Skin of body (tissue), 2 donors: ENCODE results near the gene ADAMTS17.

DNA sequence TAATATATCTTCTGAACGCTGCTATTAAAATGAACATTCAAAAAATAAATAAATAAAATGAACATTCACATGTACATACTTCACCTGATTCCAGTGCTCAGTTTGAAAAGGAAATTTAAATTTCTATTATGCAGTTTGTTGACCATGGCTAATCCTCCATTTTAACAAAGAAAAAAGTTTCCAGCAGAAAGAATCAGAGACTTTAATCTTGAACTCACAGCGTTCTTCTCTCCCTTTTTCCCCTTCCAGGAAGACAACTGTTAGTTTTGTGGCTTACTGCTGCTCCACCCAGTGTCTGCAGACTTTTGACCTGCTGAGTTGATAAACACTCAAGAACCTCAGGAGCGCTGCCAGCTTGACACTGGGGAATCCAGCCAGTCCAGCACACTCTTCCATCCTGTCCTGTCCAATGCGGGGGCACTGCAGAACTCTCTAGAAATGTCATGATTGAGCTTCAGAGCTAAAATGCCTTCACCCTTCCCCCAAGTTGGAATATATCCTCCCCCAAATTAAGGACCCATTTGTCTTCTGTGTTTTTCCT is 134.6 kb downstream of the LRRC28 start:
- RAMPAGE, long total RNA = no peak

DNA sequence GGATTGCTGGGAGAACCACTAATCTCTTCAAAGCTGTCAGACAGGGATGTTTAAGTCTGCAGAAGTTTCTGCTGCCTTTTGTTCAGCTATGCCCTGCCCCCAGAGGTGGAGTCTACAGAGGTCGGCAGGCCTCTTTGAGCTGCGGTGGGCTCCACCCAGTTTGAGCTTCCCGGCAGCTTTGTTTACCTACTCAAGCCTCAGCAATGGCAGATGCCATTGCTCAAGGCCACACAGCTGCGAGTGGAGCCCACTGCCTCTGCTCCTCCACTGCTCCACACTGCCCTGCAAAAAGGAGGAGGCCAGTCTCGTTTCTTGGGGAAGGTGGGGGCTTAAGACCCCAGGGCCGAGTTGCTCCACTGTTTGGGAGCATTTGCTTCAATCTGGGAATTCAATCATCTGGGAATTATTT is 144.7 kb upstream of the MEF2A start:
- RAMPAGE, long total RNA = no peak

DNA sequence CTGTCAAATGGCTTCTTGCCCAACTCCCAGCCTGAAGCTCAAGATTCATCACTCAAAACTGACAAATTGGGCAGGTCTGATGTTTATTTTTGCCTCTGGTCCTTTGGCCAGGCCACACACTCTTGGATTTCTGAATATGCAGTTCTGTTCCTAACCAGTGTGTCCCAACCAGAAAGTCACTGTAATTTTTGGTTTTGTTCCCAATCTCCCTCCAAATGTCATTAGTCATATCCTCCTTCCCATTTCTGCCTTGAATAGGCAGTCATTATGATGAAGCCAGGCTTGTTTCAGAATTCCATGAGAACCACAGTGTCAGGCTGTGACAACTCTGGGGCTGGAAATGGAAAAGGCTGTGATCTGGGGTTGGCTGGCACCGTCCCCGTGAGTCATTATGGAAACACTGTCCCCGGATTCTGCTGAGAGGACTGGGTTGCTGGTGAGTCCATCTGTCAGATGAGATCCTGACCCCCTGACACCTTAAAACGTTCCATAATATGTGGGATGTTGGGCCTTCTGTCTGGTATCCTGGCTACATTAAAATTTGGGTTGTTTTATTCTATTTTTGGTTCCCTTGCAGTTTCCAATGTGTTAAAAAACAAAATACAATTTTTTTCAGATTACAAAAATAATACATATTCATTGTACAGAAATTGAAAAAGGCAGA is 29.1 kb upstream of the MEF2A start:
- RAMPAGE, long total RNA = no peak

DNA sequence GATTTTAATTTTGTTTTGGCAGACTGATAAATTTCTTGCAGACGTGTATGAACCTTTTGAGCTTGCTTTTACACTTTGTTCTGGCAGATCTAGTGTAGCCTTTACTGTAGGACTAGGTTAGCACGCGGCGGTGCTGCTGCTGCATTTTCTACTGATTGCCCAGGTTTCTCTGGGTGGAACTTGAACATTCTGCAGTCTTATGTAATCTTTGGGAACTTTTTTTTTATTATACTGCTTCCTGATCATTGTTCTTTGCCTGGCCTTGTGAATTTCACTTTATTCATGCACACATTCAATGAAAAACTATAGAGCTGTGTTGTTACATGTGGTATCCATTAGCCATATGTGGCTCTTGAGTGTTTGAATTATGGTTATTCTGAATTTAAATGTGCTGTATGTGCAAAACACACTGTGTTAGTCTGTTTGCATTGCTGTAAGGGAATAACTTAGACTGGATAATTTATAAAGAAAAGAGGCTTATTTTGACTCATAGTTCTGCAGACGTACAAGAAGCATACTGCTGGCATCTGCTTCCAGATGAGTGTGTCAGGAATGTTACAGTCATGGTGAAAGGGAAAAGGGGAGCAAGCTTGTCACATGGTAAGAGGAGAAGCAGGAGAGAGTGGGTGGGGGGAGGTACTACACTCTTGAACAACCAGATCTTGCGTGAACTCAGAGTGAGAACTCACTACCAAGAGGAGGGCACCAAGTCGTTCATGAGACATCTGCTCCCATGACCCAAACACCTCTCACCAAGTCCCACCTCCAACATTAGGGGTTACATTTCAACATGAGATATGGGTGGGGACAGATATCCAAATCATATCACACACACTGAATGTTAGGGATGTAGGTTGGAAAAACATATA is 26.5 kb downstream of the MEF2A start:
- RAMPAGE, long total RNA = no peak

- RAMPAGE, long total RNA = no peak
These were observed 44.5 kb downstream of the MEF2A start for GRCh38 chr15:99610269-99610646.

DNA sequence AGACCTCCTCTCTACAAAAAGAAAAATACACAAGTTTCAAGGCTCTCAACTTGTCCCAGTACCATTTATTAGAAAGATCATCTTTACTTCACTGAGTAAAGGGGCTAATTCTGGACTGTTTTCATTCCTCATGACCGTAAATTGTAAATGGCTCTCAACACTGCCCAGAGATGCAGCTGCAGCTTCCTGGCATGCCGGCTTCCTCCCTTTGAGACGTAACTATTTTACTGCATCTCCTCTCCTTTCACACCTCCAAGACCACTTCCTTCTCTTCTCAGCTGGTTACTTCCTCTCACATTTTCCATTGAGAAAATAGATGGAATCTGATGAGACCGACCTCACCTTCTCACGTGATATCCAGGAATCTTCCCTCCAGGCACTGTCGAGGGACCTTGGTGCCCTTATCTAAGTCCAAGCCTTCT is 12.8 kb downstream of the LYSMD4 start:
- RAMPAGE, long total RNA = no peak

- RAMPAGE, long total RNA = no peak
These were observed 288.4 kb upstream of the LYSMD4 start for GRCh38 chr15:100021612-100021962.

- RAMPAGE, long total RNA = no peak
These were observed 125.6 kb downstream of the ADAMTS17 start for GRCh38 chr15:100216018-100216790.

DNA sequence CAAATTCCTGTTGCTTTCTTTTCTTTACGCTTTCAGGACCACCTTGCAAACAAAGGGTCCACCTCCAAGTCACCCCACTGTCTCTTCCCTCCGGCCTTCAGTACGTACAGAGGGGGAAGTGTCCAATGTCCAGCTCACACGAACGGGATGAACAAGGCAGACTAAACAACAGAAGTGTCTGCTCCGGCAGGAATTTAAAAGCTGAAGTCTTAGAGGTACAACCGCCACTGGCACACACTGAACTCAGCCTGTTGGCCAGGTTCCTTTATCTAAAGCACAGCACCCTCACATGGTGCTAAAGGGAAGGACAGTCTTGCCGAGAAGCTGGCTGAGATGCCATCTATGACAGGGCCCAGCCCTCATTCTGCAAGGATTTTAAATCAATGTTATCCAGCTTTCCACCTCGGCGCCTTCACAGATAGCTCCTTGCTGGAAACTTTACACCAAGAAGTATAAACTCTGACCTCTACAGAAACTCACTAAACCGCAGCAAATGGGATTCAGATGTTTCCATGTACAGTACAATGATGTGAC is 2.8 kb downstream of the ADAMTS17 start:
- RAMPAGE, long total RNA = no peak

DNA sequence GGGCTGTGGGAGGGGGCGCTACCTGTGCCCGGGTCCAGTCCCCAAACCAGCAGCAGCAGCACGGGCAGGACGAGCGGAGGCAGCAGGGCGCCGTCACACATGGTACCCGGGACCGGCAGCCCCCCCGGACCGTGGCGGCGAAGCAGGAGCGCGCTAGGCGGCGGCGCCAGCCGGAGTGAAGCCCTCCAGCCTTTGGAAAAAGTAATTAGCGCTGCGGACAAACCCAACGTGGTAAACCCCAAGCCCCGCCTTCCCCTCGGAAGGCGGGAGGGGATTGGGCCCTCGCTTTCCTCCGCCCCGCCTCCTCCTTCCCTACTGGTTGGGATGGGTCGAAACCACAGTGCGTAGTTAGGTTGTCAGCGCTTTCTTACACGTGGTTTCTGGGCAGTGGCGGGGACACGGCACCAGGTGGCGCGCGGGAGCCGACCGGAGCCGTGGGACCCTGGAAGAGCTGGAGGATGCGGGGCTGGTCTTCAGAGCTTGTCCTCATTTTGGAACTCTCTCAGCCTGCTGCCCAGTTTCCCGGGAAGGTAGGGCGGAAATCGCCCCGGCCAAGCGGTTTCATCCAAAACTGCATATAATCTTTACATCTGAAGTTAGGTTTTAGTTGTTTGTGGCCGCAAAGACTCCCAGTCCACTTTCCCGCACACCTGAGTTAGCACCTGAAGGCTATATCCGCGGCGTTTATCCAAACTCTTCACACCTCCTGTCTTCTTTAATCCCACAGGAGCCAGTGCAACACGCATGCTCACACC is at the start of gene ADAMTS17:
ADAMTS17 (minus strand) TSS at position 177 of the 755 bp plus-strand sequence.
- RAMPAGE, long total RNA = no peak

GRCh38 chr15:100349219-100349545 is 7.4 kb upstream of the ADAMTS17 start:
- RAMPAGE, long total RNA = no peak

- RAMPAGE, long total RNA = no peak
These were observed 69.3 kb downstream of the ASB7 start for GRCh38 chr15:100671463-100672327.

- RAMPAGE, long total RNA = no peak
These were observed 108.2 kb downstream of the LRRK1 start for GRCh38 chr15:101027113-101027972.

DNA sequence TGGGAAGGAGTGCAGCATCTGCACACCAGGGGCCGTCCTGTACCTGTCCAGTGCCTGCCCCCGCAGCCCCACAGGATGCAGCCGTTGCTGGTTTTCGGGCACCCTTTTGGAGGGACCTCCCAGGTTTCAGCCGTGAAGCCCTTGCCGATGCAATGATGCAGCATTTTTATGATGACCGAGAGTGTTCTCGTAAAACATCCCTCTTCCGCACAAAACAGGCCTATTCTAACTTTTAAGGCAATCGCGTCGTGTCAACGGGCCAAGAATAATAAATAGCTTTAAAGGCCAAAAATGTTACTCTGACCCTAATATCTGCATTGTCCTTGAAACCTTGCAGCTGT is 126.1 kb downstream of the LRRK1 start:
- RAMPAGE, long total RNA = no peak

DNA sequence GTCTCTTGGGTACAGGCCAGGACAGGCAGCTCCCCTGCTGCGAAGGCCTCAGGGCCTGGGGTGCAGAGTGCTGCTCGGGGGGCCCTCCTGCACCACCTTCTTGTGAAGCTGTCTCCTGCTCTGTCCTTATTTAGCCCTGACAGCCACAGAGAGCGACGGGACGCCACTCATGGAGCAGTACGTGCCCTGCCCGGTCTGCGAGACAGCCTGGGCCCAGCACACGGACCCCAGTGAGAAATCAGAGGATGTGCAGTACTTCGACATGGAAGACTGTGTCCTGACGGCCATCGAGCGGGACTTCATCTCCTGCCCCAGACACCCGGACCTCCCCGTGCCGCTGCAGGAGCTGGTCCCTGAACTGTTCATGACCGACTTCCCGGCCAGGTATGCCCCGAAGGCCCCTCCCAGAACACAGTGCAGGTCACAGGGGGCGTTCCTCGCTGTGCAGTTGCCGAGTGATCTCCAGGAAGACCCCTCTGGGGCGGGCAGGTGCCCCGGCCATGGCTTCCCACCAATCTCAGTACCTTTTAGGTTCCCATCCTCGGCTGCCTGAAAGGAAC is 132.5 kb downstream of the LRRK1 start:
- RAMPAGE, long total RNA = no peak

DNA sequence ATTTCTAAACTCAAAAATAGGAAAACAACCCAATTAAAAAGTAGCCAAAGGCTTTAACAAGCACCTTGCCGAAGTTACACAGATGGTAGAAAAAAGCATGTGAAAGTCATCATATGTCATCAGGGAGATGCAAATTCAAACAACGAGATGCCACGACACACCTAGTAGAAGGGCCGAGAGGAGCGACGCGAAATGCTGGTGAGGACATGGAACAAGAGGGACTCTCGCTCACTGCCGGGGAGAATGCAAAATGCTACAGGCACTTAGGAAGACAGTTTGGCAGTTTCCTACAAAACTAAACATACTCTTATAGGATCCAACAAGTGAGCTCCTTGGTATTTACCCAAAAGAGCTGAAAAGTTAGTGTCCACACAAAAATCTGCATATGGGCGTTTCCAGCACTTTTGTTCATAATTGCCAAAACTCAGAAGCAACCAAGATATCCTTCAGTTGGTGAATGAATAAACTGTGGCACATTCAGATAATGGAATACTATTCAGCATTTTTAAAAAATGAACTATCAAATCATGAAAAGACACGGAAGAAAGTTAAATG is 61.0 kb downstream of the CHSY1 start:
- RAMPAGE, long total RNA = no peak

GRCh38 chr15:101243273-101244228 is 8.3 kb downstream of the CHSY1 start:
- RAMPAGE, long total RNA = no peak

DNA sequence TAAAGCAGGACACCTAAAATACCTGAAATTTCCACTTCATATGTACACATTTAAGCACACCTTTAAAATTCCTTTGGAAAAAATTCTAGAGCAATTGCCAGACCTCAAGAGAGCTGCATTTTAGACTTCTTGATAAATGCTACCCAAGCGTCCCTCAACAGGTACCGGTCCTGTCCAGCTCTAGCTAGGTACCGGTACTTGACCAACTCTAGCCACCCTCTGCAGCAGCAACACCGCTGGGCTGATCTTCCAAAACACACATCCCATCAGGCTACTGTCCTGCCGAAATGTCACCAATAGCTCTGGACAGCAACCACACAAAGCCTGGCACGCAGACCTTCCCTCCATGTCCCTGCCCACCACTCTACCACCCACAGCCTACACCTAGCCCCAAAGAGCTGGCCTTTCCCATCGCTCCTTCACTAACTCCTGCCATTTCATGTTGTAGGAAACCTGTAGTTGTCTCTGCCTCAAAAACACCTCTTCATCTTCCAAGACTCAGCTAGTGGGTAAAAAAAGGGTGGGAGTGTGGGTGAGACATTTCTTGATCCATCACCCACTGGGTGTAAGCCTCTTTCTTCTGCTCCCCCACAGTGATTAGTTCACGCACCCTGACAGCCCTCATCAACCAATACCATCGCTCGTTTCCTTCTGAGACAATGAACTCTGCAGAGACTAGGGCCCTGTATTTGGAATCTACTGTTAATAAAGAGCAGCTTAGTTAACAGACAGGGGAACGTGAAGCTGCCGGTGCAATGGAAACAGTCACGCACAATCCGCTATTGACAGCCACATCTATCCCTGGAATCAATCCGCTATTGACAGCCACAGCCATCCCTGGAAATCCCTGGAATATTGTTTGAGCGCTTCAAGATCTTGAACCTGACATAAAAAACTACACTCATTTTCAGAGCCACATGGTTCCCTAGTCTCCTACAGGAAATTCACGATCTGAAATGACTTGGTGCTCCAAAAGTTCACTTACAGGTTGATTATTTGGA is 6.7 kb downstream of the CHSY1 start:
- RAMPAGE, long total RNA = no peak

GRCh38 chr15:101267212-101267745 is 10.0 kb downstream of the SELENOS start:
- RAMPAGE, long total RNA = no peak

- RAMPAGE, long total RNA = no peak
These were observed 2.5 kb downstream of the SELENOS start for GRCh38 chr15:101274850-101275113.